Pulmonary lymph node (tissue), 1 donor: ENCODE data around the gene ZNF335.

- PRO-cap: no peak
Measured at GRCh38 chr20:45947981-45949177, 13.9 kb downstream of the PCIF1 start.

DNA sequence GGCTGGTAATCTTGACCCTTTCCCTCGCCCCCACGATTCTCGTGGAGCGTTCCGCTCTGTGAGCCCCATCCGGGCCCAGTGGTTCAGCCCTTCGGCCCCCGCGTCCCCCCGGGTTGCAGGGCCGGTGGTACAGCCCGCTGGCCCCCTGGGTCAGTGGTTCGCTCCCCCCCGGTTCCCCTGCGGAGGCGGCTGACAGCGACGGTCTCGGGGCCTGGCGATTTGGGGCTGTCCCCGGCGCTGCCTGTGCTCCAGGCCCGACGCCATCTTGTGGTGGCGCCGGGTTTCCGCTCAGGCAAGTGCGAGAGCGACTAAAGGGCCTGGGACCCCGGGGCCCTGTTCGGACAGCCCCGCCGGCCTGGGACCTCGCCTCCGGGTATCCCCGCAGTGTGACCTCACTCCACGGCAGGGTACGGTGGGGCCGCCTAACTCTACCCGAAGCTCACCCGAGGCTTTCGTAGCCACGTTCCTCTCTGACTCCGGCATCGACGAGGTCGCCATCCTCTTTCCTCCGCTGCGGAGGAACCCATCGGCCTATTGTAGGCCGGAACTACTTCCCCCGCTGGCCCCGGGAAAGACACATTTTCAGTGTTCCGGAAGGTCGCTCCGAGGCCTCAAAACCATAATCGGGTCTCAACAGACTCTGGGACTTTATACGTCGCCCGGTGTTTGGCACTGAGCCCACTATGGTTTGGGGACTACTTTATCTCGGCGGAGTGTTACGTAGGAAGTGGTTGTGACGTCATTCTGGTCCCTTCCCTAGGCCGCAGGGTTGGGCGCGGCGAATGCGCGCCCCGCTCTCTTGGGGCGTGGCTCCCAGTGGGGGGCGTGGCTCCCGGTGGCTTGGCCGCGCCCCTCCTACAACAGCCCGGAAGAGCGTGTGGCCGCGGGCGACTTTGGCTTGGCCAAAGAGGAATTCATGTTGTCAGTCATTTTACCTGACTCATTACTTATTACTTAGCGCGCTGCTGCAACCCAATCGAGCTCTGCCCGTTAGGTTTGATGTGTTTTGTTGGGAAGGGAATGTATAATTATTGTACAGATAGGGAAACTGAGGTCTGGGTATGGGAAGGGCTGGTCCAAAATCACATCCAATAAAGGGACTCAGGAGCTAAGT is at the start of gene ZNF335:
ZNF335 (minus strand) TSS at position 525 of the 1,114 bp plus-strand sequence.
- PRO-cap: bidirectional peak, plus-strand start at position 395 of the sequence, minus-strand start at position 179 of the sequence; bidirectional peak, plus-strand start at position 457 of the sequence, minus-strand start at position 510 of the sequence; bidirectional peak, plus-strand start at position 868 of the sequence, minus-strand start at position 621 of the sequence

- PRO-cap: no peak
Measured at GRCh38 chr20:46011890-46012640, 3.4 kb downstream of the MMP9 start.

DNA sequence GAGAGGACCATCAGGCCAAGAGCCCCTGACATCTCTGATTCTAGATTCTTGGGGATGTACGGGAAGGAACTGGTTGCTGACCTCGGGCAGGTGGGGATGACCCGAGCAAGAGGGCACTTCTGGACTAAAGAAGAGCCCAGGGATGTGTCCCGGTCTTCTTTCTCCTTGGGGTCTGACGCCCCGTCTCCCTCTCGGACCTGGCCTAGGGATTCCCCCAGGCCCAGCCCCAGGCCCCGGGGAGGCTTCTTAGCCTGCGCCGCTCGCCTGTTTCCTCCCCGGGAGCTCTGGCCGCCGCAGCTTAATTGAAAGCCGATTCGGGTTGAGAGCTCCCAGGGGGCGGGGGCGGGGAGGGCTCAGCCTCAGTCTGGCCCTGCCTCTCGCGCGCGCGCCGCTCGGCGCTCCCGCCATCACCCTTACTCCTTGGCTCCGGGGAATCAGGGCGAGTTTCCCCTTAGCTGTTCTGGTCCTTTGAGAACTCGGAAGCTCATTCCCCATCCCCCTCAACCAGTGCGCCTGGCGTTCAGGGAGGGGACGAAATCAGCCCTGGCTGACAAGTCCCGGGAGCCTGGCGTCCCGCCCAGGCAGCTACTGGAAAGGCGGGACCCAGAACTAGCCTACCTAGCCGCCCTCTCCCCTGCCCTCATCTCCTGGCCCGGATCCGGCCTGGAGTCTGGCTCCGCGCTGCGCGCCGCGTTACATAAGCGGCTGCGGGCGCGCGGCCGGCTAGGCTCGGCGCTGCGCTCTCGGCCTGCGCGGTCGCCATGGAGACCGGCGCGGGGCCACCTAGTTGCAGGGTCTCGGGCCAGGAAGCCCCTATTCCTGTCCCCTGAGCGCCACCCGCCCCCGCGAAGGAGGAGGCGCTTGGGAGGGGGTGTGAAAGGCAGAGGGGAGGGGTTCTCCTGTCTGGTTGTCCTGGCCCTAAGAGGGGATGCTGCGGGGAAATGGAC is 2.7 kb downstream of the SLC12A5 start:
- PRO-cap: no peak

DNA sequence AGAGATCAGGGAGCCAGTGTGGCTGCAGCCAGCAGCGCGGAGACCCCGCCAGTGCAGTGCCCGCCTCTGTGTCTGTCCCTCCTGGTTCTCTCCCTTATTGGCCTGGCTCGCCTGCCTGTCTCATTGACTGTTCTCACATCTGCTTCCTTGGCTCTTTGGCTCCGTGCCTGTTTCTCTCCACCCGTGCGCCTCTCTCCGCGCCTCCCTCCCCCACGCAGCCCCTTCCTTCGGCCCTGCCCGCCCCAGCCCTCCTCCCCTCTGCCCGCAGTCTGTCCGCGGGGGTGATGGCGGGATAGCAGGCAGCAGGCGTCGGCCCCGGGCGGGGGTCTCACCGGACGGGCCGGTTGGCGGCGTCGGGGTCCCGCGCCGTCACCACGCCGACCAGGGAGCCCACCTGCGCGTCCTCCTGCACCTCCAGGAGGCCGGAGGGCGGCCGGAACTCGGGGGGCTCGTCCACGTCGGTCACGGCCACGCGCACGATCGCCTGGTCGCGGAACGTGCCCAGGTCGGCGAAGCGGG is 91.9 kb downstream of the CD40 start:
- PRO-cap: no peak

- PRO-cap: no peak
Measured at GRCh38 chr20:46360968-46362275, 2.8 kb downstream of the SLC35C2 start.

- PRO-cap: no peak
Measured at GRCh38 chr20:46401495-46402254, 4.7 kb downstream of the ELMO2 start.

GRCh38 chr20:46642595-46643093 is 8.6 kb downstream of the SLC13A3 start:
- PRO-cap: no peak

- PRO-cap: no peak
Measured at GRCh38 chr20:46823170-46823613, 71.5 kb upstream of the EYA2 start.

DNA sequence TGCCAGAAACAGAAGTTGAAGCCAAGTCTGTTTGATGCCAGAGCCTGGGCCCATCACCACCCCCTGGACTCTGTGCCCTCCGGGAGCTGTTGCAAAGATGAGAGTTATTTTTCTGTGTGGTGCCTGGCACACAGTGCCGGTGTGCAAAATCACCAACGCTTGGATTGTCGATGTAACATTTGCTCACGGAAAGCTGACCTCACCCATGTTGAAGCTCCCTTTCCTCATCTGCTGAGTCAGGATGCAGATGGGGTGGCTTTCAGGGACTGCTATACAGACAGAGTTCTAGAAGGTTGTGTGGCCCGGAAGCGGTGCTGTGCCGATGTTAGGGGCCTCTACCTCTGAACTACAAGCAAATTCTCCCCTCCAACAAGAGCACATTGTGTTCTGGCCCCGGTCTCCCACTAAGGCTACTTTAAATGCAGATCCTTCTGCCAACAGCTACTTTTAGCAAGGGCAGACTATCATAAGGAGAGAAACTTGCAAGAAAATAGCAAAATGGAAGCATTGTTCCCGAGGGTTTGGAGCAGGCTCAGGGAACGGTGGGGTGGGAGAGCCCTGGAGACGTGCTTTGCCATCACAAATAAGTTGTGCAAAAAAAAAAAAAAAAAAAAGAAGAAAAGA is 34.0 kb downstream of the EYA2 start:
- PRO-cap: no peak

DNA sequence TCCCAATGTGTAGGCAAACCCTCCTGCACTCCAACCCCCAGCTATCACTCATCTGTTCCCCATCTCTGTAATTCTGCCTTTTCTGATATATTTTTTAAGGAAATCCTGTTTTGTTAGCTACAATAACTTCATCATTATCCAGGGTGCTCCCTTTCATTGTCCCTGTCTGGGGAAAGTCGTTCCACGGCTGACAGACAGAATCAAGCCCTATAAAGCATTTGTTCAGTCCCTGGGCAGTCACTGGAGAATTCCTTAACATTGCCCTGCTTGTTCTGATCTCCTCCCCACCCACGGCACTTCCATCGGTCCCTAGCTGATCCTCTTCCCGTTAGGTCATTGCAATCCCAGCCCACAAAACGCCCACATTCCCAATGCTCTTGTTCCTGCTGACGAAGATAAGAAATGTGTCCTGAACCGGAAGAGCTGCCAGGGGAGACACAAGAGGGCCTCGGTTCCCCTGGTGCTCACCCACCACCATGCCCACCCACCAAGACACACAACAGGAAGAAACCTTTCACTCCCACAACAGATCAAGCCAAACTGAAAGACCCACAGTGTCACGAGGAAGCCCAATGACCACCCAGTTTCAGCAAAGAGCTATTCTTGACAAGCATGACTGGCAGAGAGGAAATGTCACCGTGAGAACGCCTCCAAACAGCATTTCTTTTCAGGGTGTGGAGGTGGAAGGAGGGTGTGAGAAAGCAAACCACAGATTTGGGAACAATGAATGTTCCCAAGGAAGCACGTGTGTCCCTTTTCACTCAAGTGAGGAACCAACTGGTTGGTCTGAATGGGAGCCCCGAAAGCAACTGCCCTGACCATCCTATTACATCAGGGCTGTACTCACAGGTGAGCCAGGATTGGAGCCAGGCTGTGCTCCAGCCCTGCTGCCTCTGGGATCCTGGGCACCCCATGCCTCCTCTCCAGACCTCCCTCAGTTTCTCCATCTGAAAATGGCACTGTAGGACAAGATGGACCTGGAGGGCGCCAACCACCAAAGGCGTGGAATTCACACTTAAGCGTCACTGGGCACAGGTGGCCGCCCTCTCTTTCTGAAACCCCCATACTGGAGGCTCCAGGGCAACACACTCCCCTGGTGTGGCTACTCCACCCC is 97.6 kb downstream of the ZMYND8 start:
- PRO-cap: no peak

GRCh38 chr20:47295509-47296802 is 60.5 kb downstream of the ZMYND8 start:
- PRO-cap: no peak

GRCh38 chr20:47351397-47352055 is 5.0 kb downstream of the ZMYND8 start:
- PRO-cap: no peak

DNA sequence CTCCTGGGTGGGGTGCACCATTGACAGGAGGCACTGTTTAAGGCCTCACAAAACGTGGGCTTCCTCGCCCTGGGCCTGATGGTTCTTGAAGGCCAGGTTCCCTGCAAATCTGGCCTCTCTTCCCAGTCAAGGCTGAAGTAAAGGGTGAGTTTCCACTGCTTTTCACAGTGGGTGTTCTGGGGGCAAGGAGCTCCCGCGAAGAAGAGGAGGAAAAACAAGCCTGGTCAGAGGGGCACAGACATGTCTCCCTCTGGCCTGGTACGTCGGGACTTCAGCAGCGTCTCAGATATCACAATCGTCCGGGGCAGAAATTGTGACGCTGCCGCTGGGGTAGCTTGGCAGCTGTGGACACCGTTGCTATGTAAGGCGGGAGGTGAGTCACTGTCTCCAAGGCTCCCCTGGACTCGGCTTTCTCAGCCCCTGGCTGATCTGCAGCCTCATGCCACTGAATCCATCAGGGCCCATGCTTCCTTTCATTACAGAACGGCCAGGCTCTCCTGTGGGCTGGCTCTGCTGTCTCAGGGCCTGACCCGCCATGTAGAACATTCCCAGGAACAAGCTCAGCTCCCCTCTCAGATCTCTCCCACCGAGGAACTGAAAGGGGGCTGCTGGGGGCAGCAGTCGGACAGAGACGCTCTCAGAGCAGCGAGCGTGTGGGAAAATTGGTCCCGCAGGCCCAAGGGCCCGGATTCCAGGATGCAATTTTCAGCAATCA is 98.7 kb downstream of the SULF2 start:
- PRO-cap: no peak

GRCh38 chr20:47714443-47715057 is 70.7 kb downstream of the SULF2 start:
- PRO-cap: no peak

- PRO-cap: unidirectional peak, plus-strand start at chr20:47797264
Measured at GRCh38 chr20:47797048-47797463, 11.8 kb upstream of the SULF2 start.

GRCh38 chr20:48700666-48701073 is 127.1 kb downstream of the PREX1 start:
- PRO-cap: no peak

DNA sequence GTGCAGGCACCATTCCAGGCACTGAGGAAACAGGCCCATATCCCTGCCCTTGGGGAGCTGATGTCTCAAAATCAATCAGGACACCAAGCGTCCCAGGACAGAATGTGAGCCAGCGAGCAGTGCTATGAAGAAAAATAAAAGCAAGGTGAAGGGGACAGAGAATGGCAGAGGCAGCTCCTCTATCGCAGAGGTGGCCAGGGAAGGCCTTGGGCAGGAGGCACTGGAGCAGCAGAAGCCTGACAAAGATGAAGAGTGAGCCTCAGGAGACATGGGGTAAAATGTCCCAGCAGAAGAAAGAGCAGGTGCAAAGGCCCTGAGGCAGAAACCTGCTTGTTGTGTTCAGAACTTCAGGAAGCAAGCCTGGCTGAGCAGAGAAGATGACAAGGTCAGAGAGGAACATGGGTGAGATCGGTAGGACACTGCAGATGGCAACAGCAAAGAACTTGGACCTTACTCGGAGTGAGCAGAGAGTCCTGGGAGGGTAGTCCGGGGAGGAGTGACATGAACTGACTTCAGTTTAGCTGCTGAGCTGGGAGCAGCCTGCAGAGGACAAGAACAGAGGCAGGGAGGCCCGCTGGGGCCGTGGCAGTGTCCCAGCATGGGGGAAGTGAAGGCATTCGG is 106.5 kb downstream of the PREX1 start:
- PRO-cap: no peak

GRCh38 chr20:48929373-48930226 is 8.1 kb downstream of the ARFGEF2 start:
- PRO-cap: no peak

- PRO-cap: no peak
Measured at GRCh38 chr20:48983259-48984275, 62.1 kb downstream of the ARFGEF2 start.